Neural crest cell (in vitro differentiated cells): ENCODE measurements around a stretch of chr1.

DNA sequence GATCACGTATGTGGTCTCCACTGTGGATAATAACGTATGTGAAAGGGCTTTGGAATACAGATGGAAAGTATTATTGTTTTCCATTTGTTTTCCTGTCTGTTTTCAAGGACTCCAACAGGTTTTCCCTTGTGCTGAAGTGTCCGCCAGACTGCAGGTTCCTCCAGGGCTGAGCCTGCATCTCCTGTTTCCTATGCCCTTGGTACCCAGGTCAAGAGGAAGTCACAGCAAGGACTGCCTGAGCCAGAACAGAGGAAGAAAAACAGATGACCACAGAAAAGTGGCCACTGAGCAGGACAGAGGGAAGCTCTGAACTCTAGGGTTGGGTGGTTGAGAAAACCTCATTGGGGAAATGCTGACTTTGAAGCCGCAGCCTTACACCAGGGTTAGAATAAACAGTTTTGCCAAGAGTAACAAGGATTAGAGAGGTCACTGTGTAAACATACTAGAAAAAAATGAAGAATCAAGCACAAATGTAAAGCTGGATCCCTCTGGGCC, 3.9 kb downstream of the CFAP45 start:
- PRO-cap: no peak

DNA sequence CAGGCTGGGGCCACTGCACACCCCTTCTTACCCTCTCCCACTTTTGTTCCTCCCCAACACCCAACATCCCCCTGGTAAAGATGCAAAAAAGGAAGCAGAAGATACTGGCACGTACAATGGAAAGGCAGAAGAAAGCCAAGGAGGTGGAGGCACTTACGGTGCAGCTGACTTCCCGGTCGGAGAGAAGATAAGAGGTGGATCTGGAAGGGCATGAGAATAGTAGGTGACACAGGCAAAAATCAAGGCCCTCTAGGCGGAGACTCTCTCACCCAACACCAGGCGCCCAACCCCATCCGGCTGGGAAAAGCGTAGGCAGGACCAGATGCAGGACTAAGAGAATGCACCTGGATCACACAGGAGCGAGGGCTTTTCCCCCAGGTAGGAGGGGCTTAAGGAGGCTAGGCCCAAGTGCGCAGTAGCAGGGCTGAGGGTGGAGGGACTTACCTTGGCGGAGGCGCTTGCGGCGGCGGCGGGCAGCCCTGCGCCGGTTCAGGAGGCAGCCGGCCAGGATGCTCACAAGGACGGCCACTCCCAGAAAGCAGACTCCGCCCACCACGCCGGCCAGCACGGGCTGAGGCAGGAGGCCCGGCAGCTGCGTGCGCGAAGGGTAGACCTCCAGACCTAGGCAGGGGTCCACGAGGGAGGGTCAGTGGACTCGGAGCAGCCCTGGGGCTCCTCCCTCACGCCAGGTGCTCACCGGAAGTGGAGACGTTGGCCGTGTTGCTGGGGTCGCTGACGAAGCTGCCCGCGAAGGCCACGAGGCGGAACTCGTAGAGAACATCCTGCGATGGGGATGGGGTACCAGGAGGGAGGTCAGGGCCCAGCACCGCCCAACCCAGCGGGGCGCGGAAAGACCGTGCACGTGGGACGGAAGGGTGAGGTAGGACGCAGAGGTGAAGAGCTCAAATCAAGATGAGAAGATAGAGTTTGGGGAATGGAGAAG, 4.2 kb upstream of the TAGLN2 start:
- PRO-cap: no peak

- PRO-cap: no peak
Measured at GRCh38 chr1:160096504-160097182, 1.8 kb downstream of the IGSF8 start.

- PRO-cap: no peak
Measured at GRCh38 chr1:160238233-160238967, 23.9 kb downstream of the DCAF8 start.

- PRO-cap: no peak
Measured at GRCh38 chr1:160317185-160317476, 25.9 kb downstream of the COPA start.

- PRO-cap: no peak
Measured at GRCh38 chr1:160325945-160326359, 17.1 kb downstream of the COPA start.

- PRO-cap: no peak
Measured at GRCh38 chr1:160429657-160430125, 29.3 kb downstream of the VANGL2 start.

GRCh38 chr1:160446793-160447558, 46.6 kb downstream of the VANGL2 start:
- PRO-cap: no peak

- PRO-cap: no peak
Measured at GRCh38 chr1:160459998-160460645, 59.8 kb downstream of the VANGL2 start.

DNA sequence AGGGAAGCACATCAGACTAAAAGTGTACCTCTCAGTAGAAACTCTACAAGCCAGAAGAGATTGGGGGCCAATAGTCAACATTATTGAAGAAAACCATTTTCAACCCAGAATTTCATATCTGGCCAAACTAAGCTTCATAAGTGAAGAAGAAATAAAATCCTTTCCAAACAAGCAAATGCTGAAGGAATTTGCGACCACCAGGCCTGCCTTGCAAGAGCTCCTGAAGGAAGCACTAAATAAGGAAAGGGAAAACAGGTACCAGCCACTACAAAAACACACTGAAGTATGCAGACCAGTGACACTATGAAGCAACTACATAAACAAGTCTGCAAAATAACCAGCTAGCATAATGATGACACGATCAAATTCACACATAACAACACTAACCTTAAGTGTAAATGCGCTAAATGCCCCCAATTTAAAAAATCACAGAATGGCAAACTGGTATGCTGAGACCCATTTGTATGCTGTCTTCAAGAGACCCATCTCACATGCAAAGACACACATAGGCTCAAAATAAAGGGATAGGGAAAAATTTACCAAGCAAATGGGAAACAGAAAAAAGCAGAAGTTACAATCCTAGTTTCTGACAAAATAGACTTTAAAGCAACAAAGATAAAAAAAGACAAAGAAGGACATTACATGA, 19.9 kb downstream of the CD84 start:
- PRO-cap: no peak

GRCh38 chr1:160567768-160568703, 11.3 kb downstream of the CD84 start:
- PRO-cap: no peak

DNA sequence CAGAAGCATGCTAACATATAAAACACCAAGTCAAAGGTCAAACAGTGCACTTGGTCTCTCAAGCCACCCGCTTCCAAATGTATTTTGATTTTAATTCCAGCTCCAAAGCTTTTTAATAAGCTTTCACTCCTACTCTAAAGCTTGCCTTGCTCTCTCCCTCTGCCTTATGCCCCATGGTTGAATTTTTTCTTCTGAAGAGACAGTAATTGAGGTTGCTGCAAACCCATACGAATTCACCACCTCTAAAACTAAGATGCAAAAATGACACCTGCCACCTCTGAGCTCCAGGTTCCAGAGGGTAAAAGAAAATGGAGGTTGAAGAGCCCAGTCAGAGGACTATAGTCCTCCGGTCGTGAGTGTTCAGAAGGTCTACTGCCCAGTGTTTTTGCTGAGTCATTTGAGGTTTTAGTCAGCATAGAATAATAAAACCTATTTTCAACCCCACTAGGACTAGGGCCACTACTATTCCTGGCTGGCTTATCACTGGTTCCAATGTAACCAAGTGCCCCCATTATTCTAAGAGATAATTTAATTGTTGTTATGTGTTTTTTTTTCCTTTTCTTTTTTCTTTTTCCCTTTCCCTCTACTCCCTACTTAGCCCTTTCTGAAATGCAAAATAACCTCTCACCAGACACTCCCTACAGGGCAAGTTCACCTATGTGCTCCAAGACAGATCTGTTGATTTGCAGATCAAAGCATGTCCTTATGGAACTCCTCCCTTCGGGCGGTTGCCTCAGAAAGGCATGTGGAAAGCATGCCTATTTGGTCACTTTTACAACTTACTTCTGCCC, 12.9 kb upstream of the SLAMF7 start:
- PRO-cap: no peak

- PRO-cap: no peak
Measured at GRCh38 chr1:160740139-160740800, 1.2 kb downstream of the SLAMF7 start.

DNA sequence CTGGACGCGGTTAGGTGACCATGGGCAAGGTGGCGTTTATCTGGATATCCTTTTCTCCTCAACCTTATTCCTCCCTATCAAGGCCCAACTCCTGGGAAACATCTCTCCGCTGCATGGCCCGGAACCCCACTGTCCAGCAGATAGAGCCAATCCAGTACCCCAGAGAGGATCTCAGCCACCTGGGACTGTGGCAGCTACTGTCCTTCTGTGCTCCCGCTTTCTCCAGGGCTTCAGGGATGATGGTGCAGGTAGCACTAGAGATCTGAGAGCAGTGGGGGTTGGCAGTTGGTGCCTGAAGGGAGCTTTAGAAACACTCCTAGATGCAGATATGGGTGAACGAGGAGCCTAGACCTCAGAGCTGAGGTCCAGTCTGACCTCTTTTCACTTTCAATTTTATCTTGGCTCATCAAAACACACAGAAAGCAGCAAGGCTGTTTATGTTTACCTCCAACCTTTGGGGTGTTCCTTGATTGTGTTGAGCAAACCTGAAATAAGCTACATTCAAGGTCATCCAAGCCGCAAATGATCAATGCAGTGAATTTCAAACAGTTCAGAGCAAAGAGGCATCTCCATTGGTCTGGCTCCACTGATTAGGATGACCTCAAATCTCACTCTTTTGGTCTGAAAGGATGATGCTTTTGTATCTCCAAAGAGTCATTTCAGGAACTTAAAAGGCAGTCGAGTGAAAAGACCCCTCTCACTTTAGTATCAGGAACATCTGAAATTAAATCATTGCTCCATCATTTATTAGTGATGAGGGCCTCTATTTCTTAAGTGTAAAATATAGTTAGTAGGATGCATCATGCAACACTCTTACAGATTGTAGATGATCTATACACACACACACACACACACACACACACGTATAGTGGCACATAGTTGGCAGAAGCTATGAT, 1.3 kb downstream of the LY9 start:
- PRO-cap: no peak

- PRO-cap: no peak
Measured at GRCh38 chr1:160982006-160982683, 27.5 kb upstream of the ITLN2 start.

DNA sequence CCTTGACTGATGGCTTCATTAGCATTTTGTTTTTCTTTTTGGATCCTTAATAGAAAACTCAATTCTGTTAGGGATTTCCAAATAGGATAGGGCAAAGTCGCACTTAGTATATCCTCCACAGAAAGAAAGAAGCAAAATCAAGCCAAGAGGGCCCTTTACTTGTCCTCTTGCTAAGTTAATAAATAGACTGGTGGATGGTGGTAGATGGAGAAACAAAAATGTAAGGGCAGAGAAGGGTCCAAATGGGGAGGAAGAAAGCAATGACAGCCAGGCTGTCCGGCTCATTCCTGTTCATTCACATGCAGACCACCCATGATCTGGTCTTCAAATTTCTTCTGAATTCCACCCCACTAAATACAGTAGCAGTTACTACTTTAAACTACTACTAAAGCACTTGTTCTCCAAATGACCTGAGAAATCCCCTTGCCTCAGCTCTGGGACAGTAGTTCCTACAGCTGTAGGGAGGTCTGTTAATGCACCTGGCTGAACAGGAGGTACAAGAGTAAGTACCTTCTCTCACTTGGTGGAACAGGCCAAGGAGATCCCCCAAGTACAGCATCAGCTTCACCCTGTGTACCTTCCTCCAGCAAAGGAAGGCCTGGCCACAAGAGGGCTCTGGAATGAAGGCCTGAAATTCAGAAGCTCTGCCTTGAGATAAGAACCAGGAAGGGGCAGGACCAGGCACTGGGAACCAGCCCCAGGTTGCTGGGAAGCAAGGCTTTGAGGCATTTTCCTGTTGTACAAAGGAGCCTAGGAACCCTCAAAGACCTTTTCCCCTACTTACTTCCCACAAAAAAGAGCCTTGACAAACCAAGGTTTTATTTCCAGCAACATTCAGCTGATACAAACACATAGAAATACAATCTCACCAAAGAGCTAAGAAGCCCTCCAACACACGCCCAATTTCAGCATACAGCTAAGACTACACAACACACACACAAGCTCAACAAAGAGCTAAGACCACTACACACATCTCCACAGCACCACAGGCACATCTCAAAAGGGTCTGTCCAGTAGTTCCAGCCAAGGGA, 23.7 kb downstream of the F11R start:
- PRO-cap: no peak

DNA sequence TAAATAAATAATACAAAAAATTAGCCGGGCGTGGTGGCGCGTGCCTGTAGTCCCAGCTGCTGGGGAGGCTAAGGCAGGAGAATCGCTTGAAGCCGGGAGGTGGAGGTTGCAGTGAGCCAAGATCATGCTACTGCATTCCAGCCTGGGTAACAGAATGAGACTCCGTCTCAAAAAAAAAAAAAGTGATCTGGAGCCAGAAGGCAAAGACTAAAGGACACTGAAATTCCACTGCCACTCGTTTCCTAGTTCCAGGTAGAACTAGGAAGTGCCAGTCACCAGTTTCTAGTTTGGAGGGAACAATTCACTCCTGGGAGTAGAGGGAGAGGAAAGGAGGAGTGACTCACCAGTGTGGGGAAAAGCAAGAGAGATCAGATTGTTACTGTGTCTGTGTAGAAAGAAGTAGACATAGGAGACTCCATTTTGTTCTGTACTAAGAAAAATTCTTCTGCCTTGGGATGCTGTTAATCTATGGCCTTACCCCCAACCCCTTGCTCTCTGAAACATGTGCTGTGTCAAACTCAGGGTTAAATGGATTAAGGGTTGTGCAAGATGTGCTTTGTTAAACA, 4.4 kb downstream of the F11R start:
- PRO-cap: no peak

- PRO-cap: unidirectional peak, plus-strand start at chr1:161083644
Measured at GRCh38 chr1:161083329-161084104, 5.8 kb downstream of the NECTIN4 start.

DNA sequence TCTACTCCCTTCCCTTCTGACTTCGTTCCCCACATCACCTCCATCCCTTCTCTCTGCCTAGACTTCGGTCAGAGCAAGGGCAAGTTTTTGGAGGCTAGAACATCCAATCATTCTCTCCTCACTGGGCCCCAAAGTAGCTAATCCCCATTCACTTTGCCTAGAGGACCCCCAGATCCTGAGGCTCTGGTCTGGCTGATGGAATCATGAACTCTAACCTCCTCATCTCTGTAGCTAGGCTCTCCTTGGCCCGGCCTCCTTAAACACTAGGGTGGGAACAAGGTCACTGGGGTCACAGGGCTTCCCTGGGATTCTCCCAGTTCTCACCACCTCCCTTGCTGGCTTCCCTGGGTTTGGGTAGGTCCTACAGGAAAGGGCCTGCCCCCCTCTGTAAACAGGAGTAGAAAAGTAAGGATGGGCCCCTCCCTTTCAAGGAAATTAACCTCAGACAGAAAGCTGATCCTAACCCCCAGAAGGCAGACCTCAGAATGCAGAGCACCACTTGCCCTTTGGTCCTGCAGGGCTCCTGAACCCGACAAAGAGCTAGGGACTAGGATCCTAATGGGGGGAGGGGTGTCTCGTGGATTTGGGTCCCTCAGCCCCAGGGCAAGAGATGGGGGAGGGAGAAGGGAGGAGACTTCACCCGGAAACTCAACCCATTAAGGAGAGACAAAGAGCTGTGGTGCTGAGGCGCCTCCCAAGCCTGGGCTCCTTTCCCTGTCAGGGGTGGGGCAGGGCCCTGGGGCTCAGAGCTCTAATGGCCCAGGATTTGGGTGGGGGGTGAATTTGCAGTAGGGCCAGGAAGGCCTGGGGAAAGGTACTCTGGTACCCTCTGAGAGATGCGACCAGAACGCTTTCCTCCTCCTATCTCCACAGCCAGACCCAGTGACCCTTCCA, 3.1 kb downstream of the NECTIN4 start:
- PRO-cap: no peak

- PRO-cap: no peak
Measured at GRCh38 chr1:161351424-161352213, 16.1 kb downstream of the CFAP126 start.